Placental epithelial cell (primary cell): ENCODE data around the genes MRGPRE, ZNF195, ART5, STIM1, OR51V1, OR51B2 and OR56B4.

- CAGE, long polyA plus RNA = no peak
These were observed 2.5 kb downstream of the CDKN1C start for GRCh38 chr11:2883065-2883407.

DNA sequence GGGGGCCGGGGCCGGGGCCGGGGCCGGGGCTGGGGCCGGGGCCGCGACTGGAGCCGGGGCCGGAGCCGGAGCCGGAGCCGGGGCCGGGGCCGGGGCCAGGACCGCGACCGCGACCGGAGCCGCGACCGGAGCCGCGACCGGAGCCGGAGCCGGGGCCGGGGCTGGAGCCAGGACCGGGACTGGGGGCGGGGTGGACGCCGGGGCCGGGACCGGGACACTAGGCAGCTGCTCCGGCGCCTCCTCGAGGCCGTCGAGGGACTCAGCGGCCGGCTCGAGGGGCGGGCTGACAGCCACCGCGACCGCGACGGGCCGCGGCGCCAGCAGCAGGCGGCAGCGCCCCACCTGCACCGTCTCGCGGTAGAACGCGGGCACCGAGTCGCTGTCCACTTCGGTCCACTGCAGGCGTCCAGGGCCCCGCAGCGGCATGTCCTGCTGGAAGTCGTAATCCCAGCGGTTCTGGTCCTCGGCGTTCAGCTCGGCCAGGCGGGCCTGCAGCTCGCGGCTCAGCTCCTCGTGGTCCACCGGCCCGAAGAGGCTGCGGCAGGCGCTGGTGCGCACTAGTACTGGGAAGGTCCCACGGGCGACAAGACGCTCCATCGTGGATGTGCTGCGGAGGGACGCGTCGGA lies 602 bp downstream of the CDKN1C start:
- CAGE, long polyA plus RNA = no peak

- CAGE, long polyA plus RNA = no peak
These were observed 5.1 kb upstream of the CDKN1C start for GRCh38 chr11:2890407-2891379.

GRCh38 chr11:2931578-2932104 lies 2.4 kb upstream of the PHLDA2 start:
- CAGE, long polyA plus RNA = no peak

- CAGE, long polyA plus RNA = no peak
These were observed 14.5 kb upstream of the PHLDA2 start for GRCh38 chr11:2943534-2944370.

GRCh38 chr11:2975332-2976160 lies 16.6 kb downstream of the NAP1L4 start:
- CAGE, long polyA plus RNA = no peak

DNA sequence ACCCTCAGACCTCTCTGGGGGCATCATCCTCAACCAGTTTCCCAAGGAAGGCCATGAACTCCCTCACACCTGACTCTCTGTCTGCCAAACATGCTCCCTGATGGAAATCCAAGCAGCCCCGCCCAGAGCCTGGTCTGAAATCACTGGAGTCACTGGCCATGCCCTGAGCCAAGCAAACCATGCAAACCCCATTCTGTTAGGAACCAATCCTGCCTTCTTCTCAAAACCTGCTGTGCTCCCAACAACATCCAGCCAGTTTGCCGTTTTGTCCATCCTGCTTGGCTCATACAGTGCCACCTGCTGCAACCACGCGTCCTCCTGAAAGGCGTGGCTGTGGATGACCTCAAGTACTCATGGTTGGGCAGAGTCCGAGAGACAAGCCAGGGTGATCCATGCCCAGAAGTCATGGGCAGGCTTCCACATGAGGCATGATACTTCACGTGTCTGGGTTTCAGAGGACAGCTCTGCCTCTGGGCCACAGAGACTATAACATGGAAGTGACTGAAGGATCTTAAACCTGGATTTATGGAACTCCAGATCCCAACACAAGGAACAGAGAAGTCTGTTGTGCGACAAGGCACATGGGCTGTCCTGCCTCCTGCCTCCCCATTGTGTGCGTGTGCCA lies 15.6 kb downstream of the CARS1 start:
- CAGE, long polyA plus RNA = no peak

GRCh38 chr11:3231831-3232805 lies at the start of gene MRGPRE:
TSS of gene MRGPRE (minus strand) at chr11:3232417.
- CAGE, long polyA plus RNA = no peak

DNA sequence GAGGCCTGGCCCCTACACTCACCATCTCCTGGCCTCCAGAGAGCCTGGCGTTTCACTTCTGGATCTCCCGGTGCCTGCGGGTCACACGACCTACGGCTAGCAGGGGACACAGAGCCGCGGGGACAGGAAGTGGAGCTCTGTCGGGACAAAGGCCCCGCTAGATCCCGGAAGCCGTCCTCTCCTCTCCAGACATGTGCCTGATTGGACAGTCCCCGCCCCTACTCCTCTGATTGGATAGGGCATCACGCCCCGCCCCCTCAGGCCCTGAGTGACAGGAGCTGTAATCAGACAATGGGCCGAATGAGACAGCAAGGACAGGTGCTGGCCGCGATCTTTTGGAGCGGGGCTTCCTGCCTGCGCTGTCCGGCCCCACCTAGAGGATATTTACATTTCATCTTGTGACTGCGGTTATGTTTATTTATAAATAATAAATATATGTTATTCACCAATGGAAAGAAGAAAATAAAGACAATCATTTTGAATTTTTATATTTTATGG lies at the start of gene ZNF195:
Gene ZNF195 (minus strand): TSS at position 131 of the 498 bp plus-strand sequence.
- CAGE, long polyA plus RNA = no peak

DNA sequence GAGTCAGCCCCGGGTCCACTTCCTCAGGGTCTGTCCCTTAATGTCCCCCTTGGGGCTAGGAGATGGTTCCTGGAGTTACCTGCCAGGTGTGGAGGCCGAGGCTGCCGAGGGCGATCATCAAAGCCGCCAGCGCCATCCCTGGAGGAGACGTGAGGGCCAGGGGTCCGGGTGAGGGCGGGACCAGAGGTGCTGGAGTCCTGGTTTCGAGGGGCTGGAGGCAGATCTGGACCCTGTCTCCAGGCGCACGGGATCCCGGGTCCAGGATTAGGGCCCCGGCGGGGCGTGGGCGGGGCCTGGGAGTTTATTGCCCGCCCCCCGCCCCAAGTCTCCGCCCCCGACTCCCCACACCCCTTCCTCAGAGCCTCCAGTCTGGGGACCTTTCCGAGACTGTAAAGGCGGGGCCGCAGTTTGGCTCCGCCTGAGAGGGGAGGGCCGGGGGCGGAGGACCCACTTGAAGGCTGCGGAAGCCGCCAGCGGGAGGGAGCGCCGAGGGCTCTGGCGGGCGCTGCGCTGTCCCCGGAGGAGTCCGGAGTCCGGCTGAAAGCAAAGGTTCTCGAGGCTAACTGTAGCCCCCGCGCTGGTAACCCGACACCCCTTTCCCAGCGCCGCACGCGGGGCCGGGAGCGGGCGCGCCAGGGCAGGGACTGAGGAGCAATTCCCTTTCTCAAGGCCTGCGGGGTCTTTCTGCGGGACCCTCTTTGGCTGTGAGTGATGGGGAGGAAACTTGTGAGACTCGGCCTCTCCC lies at the start of gene ART5:
Gene ART5 (minus strand): TSS at position 266 of the 745 bp plus-strand sequence.
- CAGE, long polyA plus RNA = no peak

DNA sequence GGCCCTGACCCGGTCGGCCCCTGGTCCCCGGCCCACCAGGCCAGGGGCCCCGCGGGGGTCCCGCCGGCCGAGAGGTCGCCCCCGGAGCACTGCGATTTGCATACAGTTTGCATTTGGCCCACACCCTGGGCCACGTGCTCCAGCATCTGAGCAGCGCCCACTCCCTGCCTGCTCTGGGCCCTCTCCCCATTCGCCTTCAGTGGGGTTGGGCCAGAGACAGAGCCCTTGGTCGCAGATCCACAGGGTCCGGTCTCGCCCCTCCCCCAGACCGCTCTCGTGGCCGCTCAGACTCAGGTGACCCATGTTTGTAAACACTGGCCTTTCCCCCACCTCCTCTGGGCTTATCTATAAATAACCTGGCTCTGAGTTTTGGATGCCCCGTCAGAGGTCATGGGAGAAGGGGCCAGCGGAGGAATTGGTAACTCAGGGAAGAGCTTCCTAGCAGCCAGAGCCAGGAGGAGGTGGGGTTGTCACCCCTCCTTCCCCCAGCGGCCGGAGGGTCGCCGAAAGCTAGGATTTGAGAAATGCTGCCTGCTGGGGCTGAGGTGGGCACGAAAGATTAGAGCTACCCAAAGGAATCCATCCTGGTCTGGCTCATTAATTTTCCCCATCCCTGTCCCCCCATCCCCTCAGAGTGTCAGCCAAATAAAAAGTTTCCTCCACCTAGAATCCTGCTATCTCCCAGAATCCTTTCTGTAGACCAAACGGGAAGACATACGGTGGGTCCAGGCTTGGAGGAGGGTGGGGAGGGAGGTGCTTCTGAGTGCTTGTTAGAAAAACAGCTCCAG lies 881 bp upstream of the ART5 start:
- CAGE, long polyA plus RNA = no peak

- CAGE, long polyA plus RNA = no peak
These were observed 25.7 kb downstream of the NUP98 start for GRCh38 chr11:3771574-3772046.

DNA sequence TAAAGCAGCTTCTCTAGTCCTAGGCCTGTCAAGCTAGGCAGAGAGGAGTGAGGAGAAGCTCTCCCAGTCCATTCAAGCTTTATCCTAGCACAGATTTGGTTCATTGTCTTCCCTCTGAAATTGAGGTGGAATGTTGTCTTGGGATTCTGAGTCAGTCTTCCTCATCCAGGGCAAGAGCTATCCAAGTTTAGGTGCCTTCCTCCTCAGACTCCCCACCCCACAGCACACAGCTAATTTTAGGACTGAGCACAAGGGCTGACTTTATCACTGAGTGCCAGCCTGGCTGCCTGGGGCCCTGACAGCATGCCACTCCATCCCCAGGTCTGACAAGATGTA lies 2.5 kb downstream of the PGAP2 start:
- CAGE, long polyA plus RNA = no peak

GRCh38 chr11:3855510-3856594 lies at the start of gene STIM1:
TSS of gene STIM1 (plus strand) at chr11:3855664.
- CAGE, long polyA plus RNA = no peak

GRCh38 chr11:3869126-3869703 lies 13.8 kb downstream of the STIM1 start:
- CAGE, long polyA plus RNA = no peak

- CAGE, long polyA plus RNA = no peak
These were observed 35.3 kb upstream of the RRM1 start for GRCh38 chr11:4059135-4059901.

GRCh38 chr11:5200565-5200893 lies at the start of gene OR51V1:
TSS of gene OR51V1 (minus strand) at chr11:5200682.
- CAGE, long polyA plus RNA = no peak

GRCh38 chr11:5324026-5324642 lies at the start of gene OR51B2:
TSS of gene OR51B2 (minus strand) at chr11:5324297.
- CAGE, long polyA plus RNA = no peak

DNA sequence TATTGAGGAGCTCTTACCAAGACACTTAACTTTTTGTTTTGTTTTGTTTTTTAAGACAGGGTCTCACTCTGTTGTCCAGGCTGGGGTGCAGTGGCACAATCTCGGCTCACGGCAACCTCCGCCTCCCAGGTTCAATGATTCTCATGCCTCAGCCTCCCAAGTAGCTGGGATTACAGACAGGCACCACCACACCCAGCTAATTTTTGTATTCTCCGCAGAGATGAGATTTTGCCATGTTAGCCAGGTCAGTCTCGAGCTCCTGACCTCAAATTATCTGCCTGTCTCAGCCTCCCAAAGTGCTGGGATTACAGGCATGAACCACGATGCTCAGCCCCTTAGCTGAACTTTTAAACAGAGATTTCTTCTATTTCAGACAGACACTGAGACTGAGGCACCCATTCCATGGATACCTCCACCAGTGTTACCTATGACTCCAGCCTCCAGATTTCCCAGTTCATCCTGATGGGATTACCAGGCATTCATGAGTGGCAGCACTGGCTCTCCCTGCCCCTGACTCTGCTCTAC lies at the start of gene OR56B4:
Gene OR56B4 (plus strand): TSS at position 308 of the 525 bp plus-strand sequence.
- CAGE, long polyA plus RNA = no peak

DNA sequence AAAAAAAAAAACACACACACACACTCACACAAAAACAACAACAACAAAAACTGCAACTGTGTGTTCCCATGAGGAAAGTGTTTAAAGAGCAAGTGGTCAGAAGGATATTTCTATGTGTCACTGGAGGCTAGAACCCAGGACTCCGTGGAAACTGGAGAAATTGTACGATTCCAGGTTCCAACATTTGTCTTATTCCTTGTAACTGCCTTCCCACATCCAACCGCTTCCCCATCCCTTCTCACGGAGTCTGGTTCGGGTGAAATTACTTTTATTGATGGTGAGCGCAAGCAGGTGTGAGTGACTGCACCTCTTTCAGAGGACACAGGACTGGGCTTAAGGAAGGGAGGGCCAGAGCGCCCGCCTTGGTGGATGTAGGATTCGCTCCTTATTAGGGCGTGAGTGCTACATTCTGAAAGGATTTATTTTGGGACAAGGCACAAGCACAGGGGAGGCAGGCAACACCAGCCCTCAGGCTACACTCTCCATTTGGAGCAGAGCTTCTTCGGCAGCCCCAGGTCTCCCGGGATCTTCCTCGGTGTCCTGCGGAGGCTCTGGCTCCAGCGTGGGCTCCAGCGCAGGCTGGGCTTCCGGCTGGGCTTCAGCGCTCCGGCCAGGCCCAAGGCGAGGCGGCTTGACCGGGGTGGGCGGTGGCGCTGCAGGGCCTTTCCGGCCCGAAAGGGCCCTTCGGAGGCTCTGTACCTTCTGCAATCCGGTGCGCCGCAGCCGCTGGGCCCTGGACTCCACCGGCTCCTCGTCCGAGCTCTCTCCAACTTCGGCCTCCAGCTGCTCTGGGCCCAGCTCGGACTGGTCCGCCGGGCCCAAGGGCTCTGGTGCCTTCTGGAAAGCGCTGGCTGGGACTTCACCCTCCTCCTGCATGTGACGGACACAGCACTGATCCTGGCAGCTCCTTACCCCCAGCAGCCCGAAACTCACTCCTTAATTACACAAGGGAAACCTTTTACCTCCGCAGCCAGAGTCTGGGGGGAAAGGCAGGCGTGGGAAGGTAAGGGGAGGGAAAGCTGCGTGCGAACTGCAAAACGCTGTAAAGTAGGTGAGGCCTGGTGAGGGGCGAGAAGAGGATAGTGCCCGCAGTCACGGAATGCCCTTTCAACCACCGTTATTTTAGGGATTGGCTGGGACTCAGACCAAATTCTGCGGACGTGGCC lies 1.2 kb downstream of the CAVIN3 start:
- CAGE, long polyA plus RNA = no peak